Sternocleidomastoid (tissue), 1 donor: ENCODE data around the genes FOXQ1 and FOXF2.

DNA sequence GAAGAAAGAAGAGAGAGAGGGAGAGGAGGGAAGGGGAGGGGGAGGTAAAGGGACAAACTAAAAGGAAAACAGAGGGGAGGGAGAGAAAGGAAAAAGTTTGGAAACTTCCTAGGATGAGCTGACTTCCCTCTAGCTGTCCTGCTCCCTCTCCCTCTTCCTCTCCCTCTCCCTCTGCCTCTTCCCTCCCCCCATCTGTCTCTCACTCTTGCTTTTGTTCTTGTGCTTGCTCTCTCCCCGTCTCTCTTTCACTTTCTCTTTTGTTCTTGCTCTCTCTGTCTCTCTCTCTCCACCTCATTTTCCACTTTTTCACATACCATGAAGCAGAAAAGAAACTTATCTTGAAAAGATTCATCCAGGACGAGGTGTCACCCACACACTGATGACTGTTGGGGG, 56.4 kb upstream of the DUSP22 start:
- PRO-cap, result no peak

DNA sequence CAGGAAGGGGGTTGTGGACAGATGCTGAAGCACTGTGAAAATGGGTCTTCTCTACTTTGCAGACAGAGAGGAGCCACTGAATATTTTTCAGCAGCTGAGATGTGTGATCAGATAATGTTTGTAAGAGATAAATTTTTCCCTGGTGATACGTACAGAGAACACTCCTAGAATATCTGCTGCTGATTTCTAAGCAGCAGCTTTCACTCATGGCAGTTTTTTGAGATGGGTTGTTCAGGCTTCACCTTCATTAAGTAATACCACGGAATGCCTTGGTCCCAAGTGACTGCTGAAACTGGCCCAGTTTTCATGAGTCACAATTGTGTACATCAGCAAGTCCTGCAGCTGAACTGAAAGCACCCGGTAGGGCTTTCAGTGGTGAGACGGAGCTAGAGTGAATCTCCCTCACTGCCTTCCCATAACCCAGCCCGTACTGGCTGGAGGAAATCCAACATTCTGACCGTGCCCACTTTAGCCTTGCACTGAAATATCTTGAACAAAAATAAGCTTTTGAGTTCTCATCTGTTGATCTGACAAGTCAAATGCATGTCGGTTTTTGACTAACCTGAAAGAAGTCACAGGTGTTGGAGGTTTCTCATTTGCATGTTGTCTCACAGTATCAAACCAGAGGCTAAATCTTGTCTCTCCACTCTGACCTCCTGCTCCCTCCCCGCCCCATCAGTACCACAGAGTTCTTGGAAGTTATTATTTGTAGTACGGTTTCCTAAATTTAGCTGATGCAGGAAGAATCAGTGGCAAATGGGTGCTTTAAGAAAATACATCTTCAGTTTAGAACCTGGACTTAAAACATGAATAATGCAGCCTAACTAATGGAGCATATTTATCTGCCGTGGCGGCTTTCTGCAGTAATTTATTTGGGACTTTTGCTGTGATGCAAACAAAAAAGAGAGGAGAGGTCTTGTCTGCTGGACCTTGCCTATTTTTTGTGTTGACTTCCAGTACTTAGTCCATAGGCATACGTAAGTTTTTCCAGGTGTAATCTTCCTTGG, 35.9 kb downstream of the DUSP22 start:
- PRO-cap, result no peak

- PRO-cap, result no peak
These were observed 45.5 kb downstream of the DUSP22 start for GRCh38 chr6:337617-338347.

DNA sequence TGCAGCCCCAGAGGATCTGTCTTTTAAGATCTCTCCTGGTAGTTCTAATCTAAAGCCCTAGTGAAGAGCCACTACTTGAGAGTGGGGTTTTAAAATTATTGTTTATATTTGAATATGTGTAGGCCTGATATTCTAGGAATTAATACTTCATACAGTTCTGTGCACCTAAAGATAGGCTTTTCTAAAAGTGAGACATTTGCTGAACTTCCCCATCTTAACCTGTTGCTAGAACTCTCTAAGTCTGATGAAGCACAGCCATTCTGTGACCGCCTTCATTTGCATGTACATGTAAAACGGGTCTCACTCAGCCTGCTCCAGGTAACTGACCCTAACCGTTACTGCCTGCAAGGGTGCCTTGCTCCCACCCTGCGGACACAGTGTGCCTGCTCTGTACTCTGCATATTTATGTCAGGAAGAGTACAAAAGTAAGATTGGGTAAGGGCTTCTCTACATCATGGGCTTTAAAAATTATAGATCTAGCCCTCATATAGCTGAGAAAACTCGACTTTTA, 44.3 kb upstream of the IRF4 start:
- PRO-cap, result no peak

GRCh38 chr6:582385-582817, 74.5 kb downstream of the HUS1B start:
- PRO-cap, result no peak

DNA sequence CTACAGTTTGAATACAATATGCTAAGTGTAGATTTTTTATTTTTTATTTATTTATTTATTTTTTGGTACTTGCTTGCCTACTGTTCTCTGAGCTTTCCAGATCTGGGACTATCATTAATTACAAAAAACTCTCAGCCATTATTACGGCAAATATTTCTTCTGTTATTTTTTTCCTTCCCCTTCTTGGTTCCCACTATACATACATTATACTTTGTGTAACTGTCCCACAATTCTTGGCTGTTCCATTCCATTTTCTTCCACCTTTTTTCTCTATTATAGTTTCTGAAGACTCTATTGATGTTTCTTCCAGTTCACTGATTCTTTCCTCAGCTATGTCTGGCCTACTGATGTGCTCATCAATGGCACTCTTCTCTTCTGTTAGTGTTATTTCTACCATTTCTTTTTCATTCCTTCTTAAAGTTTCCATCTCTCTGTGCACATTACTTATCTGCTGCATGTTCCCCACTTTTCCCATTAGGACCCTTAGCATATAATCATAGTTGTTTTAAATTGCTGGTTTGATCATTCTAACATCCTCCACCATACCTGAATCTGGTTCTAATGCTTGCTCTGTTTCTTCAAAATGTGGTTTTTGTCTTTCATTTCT, 15.1 kb upstream of the HUS1B start:
- PRO-cap, result no peak

DNA sequence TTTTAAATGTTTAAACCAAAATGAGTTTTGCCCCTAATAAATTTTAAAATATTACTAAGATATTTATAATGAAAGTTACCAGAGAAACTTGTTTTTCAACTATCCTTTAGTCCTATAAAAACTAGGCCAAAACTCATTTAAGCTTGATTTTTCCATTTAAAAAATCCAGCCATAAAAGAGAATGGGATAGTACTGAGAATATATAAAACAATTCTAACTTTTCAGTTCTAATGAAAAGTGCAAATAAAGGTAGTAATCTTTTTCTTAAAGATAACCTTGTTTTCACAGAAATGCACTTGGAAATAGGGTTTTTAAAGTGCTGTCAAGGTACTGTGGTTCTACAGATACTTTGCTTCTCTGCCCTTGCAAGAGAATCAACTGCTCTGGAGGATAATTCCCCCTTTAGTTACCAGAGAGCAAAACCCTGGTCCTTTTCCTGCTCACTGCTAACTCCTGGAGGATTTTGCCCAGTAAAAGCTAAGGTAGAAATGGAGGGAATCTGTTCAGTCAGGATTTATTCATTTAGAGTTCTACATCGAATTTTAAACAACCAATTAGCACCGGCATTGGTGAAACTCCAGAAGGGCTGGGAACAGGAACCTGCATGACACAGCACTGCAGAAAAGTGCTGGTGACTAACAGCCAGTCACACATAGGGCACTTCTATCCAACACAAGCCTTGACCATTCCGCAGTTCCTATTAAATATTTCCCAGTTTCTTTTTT, 11.3 kb downstream of the EXOC2 start:
- PRO-cap, result no peak

DNA sequence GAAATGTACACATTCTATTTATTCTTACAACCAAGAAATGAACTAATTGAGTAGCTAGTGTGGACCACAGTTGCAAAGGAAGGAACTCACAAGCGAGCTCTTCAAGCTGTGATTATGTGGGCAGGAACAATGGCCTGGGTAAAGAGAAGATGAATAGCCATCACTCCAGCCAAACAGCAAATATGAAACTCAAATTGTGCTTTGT, 18.7 kb upstream of the EXOC2 start:
- PRO-cap, result no peak

DNA sequence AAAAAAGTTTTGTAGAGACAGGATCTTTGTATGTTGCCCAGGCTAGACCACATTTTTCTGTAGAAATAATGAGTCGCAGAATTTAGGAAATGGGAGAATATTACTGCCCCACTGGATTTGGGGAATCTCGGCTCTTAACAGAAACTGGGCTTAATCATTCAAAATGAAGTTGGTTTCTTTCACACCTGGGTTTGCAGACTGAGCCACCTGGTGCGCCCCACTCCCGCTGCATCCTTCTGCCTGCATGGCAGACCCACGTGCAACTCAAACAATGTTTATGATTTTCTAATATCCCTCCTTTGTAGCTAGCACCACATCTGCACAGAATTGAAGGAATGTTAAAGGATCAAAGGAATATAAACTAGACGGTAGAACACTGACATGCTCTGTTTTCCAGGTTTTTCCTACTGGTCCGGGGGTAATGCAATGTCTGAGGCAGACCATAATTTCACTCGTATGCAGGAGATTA, 265.8 kb upstream of the FOXQ1 start:
- PRO-cap, result no peak

GRCh38 chr6:1161352-1161708, 150.6 kb upstream of the FOXQ1 start:
- PRO-cap, result no peak

DNA sequence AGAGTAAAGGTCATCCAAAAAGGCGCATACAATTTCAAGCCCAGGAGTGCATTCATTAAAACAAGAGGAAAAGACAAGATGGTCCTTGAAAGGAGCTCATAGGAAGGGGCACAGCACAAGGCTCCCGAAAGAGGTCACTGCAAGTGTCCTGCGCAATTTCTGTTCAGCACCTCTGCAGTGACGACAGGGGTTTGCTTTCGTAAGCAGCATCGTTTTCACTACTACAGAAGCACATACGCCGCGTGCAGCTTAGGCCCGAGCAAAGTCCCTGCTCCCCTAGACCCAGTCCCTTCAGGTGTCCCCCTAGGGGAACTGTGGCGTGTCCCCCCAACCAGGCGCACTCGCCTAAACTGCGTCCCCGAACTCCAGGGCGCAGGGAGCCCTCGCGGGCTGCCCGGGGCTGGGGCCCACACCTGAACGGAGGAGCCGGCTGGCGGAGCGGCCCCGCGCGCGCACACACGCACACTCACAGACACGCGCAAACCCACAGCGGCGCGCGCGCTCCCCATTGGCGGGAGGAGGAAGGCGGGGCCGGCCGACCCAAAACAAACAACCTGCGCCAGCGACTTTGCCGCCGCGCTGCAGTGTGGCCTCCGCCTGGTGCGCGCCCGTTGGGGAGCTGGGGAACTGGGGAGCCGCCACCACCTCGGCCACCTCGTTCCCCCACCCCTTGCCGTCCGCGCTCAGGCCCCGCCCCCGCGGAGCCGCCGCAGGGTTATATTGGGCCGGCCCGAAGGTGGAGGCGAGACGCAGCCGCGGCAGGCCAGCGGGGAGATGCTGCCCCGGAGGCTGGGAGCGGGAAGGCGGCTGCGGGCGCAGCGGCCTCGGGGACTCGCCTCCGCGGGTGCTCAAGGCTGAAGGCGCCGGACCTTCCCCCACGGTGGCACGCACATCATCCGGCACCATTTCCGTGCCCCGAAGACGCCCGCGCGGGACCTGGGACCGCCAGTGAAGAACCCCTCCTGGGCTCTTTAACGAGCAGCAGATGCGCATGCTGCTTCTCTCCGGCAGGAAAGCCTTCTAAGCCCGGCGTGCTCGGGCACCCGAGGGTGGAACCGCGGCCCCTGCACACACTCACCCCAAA, at the start of gene FOXQ1:
TSS of gene FOXQ1 (plus strand) at position 745 of the 1,084 bp plus-strand sequence.
- PRO-cap, result bidirectional peak, plus-strand start at position 209 of the sequence, minus-strand start at position 139 of the sequence; bidirectional peak, plus-strand start at position 745 of the sequence, minus-strand start at position 458 of the sequence; bidirectional peak, plus-strand start at position 1,023 of the sequence, minus-strand start at position 1,022 of the sequence

DNA sequence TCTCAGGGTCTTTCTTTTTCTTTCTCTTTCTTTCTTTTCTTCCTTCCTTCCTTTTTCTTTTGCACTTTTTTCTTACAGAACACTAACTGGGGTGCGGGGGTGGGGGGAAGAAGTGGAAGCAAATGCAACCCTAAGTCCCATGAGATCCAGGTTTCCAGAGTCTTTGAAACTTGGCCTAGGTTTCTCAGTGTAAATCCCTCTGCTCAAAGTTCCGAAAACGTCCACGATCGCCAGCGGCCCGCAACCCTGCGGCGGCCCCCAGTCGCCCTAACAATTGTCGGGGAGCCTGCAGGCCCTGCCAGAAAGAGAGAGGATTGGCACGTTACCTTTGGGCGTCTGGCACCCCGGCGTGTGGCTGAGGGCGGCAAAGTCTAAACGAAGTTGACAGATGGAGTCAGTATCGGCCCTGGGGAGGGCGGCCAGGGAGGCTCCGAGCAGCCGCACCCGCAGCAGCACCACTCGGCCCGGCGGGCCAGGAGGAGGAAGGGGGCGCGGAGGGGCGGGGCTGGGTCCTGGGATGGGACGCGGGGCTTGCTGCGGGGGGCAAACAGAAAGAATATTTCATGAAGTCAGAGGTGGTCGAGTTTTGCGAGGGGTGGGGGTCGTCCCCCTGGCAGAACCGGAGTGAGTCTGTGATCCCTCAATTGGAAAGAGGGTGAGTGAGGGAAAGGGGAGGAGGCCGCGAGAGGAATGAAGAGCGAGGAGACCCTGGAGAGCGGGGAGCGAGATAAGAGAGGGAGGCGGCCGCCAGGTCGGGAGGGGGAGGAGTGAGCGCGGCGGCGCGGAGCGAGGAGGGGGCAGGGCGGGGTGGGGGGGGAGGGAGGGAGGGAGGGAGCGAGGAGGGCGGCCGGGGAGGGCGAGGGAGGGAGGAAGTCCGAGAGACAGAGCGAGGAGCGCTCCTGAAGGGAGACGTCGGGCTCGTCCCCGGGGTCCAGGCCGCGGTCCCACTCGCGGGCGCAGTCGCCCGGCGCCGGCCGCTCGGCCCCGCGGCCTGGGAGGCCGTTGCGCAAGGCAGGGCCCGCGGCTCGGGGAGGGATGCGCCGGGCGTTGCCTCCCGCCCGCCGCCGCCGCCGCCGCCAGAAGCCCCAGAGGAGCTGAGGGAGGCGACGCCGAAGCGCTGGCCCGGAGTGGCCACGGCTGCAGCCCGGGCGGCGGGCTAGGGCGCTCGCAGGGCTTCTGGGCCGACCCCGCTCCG, at the start of gene FOXF2:
TSS of gene FOXF2 (plus strand) at position 884 of the 1,195 bp plus-strand sequence.
- PRO-cap, result bidirectional peak, plus-strand start at position 460 of the sequence, minus-strand start at position 476 of the sequence; bidirectional peak, plus-strand start at position 884 of the sequence, minus-strand start at position 769 of the sequence

- PRO-cap, result no peak
These were observed 85.8 kb upstream of the FOXC1 start for GRCh38 chr6:1523808-1524469.

GRCh38 chr6:1607298-1608065, 2.2 kb upstream of the FOXC1 start:
- PRO-cap, result no peak

- PRO-cap, result no peak
These were observed 10.0 kb downstream of the FOXC1 start for GRCh38 chr6:1619475-1620434.

DNA sequence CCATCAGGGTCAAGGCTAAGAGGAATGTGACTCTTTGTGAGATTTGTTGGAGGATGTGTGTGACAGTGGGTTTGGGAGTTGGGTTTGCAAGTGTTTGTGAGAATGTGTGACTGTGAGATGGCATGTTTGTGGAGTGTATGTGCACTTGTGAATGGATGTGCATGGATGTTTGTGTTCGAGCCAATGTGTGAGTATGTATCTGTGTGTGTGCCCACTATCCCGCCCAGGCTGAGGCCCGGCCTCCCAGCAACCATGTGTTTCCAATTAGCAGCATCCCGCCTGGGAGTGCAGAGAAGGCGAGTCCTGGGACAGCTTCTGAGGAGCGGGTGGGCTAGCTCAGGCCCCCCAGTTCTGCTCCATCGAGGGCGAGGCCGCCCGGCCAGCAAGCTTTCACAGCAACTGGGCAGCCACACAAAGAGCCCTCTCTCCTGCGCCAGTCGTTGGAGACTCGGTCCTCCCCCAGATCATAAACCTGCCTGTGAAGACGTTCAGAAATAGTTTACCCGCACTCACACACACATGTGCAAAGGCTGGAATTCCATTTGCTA, 12.7 kb downstream of the FOXC1 start:
- PRO-cap, result no peak

- PRO-cap, result no peak
These were observed 27.3 kb downstream of the FOXC1 start for GRCh38 chr6:1636971-1637405.

DNA sequence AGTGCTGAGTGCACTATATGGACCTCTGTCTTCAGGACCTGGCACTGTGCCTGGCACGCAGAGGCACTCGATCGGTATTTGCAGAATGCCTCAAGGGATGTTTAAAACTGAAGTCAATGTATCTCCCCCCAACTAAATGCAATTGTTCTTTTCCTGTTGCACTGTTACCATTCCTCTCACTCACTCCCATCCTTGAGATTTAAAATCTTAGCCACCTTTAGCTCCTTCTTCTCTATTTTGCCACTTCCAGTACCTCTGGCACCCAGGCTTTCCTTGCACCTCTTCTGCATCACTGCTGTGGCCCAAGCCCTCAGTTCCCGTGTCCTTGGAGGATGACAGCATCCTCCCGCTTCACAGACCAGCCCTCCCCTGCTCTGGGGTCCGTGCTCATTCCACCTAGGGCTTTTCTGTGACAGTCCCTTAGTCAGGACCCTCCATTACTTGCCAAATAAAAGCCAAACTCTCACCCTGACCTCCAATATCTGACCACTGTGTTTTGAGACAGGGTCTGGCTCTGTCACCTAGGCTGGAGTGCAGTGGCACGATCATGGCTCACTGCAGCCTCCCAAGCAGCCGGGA, 36.3 kb downstream of the FOXC1 start:
- PRO-cap, result no peak

DNA sequence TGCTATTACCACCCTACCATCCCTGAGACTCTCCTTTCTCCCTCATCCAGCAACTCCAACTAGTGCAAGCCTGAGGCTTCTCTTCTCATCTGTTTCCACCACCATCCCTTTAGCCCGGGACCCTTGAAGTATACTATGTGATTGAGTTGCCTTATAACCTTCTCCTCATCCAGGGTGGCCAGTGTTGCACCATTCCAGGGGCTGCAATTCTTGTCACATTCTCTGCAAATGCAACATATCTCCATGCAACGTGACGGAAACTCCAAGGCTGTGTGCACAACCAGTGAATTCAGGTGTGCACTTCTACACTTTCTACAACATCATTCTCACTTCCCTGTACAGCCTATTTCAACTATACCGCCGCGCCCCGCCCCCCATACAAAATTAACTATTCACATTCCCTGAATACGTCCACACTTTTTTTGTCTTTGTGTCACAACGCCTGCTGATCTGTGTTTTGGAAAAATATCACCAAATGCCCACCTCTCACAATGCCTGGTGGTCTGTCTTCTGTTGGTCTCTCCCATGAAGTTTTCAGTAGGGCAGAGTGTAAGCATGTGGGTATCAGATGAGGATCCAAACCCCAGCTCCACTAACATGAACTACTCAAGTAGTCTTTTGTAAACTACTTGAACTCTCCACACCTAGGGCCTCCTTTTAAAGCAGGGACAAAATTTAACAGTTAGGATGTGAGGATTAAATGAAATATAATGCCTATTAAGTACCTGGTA, 214.5 kb downstream of the FOXC1 start:
- PRO-cap, result no peak

- PRO-cap, result no peak
These were observed 223.0 kb downstream of the FOXC1 start for GRCh38 chr6:1832617-1833231.